Testis (tissue), 5 donors: Measurements from ENCODE around the gene DLX5.

DNA sequence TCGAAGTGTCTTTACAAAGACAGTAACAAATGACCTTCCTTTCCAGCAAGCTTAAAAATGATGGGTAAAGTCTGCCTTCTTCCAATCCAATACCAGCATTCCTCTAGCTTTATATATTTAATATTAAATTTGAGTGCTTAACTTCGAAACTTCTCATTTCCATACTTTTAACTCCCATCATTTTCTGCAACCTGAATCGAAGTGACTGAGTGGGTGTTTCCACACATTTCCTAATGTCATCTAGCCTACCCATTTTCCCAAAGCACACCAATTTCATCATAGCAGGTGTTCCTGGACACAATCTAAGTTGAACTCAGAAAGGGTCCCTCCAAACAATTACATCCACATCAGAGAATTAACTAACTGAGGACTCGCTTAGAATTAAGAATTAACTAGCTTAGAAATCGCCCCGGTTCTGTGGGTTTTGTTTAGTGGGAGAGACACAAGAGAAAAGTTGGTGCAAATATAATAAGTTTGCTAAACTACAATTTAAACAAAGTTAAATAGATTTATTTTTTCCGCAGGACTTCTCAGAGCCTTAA lies 100.3 kb downstream of the SLC25A13 start:
- PRO-cap, 3 experiments, result no peak in any of the 3 experiments
- RAMPAGE, long total RNA, 2 experiments, result no peak in any of the 2 experiments
- RRBS, result no CpG with 5 or more reads among the region's 7 CpGs

GRCh38 chr7:96349497-96349987 lies 27.6 kb upstream of the SLC25A13 start:
- PRO-cap, 3 experiments, result no peak in any of the 3 experiments
- RAMPAGE, long total RNA, 2 experiments, result no peak in any of the 2 experiments
- RRBS, result no CpG with 5 or more reads among the region's 3 CpGs

- PRO-cap, 3 experiments, result no peak in any of the 3 experiments
- RAMPAGE, long total RNA, 2 experiments, result no peak in any of the 2 experiments
- RRBS, result no CpG with 5 or more reads among the region's 5 CpGs
These were observed 175.4 kb downstream of the SEM1 start for GRCh38 chr7:96534095-96534798.

DNA sequence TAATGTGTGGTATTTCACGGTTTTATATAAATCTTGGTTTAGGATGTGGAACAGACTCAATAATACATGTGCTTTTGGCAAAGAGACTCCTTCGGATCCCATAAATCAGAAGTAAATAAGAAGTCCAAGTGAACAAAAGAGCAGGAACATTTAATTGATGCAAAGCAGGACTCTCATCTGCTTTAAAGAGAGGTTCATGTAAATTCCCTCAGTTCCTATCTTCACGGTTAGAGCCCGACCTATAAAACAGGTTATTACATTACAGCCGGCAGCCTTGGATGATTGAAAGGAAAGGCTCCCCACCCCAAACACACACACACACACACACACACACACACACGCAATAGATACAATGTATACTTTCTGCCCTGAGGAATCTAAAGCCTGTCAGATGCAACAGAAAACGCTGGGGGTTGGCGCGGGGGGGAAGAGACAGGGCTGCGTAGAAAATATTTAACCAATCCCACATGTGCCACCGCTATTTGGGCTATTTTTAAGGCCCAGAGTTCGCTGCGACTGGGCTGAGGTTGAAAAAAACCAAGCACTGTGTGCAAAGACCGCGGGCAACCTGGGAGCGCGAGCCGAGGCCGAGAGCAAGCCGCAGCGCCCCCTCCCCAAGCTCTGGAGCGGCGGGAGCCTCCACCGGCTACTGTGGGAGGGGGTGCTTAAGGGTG lies 8.6 kb downstream of the DLX5 start:
- PRO-cap, 3 experiments, result no peak in any of the 3 experiments
- RAMPAGE, long total RNA, 2 experiments, result no peak in any of the 2 experiments
- RRBS, result 4% methylated on average over 1 of the region's 24 CpGs

DNA sequence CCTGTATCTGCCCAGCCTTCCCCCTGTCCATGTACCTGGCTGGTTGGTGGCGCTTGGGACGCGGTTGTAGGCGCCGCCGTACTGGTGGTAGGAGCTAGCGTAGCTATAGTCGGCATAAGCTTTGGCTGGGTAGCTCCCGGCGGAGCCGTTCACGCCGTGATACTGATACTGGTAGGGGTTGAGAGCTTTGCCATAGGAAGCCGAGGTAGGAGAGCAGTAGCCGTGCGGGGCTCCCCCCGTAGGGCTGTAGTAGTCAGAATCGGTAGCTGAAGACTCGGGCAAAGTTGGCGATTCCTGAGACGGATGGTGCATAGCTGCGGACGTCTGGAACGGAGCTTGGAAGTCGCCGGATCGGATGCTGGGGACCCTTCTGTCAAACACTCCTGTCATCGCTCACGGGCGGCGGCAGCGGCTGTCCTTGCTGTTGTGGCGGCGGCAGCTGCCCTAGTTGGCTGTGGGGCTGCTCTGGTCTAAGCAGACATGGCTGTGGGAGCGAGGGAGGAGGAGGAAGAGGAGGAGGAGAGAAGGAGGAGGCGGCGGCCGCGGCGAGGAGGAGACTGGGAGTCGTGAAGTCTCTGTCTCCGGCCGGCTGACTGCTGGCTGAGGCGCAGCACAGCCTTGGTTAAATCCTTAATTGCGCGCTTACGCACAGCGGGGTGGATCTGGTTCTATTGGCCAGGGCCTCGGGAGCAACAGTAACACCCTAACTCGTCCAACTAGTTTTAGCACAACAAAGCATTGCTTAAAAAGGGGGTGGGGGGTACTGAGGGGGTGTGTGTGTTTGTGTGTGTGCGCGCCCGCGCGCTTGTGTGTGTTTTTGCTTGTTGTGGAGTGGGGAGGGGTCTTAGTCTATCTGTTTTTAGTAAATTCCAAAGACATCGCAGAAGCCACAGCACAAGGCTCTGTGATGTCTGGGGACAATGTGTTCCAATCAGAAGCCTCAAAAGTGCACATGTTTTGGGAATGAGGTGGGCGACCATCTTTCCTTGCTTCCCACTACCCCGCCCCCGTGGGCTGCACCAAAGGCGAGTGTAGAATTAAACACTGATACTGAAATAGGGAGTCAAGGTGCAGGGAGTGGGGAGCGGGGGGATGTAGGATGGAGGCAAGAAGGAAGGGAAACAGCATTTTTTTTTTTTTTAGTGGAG lies at the start of gene DLX5:
Gene DLX5 (minus strand): TSS at position 598 of the 1,148 bp plus-strand sequence.
- PRO-cap, 3 experiments, result peak in 3 of 3 experiments; most common minus-strand start position 454 of the sequence (in 3)
- RAMPAGE, long total RNA, 2 experiments, result start-site peak on the minus strand in 2 of 2 experiments, centred at positions 399 to 514 of the sequence, 14 to 19 reads per replicate
- RRBS, result no CpG with 5 or more reads among the region's 61 CpGs

DNA sequence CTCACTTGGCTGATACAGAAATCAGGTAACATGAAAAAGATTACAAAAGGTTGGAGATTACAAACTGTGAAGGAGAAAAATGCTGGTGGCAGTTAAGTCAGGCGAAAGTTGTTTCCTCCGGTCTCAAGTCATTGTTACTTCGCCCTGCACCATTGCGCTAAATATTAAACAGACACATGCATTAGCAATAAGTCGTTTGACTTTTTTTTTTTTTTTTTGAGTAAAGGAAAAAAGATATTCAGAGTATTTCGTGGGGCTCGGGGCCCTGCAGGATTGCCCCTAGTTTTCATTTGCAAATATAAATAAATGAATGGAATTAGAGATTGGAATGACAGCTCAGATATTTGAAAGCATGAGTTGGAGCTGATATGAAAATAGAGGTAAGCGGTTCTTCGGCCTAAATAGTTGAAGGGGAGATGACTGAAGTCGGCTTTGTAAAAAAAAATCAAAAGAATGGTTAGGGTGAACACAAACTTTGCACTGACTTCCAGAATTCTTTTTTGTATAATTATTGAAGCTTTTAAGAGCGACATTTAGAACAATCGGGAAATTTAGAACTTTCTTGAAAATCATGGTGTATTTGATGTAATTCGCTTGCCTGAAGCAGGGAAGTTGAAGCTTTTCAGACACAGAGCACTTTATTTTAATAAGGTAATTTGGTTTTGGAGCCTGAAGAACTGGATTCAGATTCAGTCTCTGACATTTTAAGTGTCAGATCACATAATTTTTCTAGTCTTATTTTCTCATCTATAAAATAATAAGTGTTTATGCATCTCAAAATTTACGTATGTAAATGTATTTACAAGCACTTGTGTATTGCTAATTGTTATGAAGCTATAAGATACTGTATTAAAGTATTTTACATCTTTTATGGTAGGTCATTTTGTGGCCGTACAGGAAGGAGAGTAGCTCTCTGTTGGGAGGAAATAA lies 1.1 kb downstream of the SDHAF3 start:
- PRO-cap, 3 experiments, result no peak in any of the 3 experiments
- RAMPAGE, long total RNA, 2 experiments, result no peak in any of the 2 experiments
- RRBS, result no CpG with 5 or more reads among the region's 15 CpGs

- PRO-cap, 3 experiments, result peak in 3 of 3 experiments; most common minus-strand start chr7:97450898 (in 3)
- RAMPAGE, long total RNA, 2 experiments, result no peak in any of the 2 experiments
- RRBS, result no CpG with 5 or more reads among the region's 7 CpGs
These were observed 281.1 kb upstream of the TAC1 start for GRCh38 chr7:97450742-97451133.

GRCh38 chr7:98137622-98138131 lies 31.0 kb downstream of the LMTK2 start:
- PRO-cap, 3 experiments, result no peak in any of the 3 experiments
- RAMPAGE, long total RNA, 2 experiments, result no peak in any of the 2 experiments
- RRBS, result no CpG with 5 or more reads among the region's 5 CpGs

DNA sequence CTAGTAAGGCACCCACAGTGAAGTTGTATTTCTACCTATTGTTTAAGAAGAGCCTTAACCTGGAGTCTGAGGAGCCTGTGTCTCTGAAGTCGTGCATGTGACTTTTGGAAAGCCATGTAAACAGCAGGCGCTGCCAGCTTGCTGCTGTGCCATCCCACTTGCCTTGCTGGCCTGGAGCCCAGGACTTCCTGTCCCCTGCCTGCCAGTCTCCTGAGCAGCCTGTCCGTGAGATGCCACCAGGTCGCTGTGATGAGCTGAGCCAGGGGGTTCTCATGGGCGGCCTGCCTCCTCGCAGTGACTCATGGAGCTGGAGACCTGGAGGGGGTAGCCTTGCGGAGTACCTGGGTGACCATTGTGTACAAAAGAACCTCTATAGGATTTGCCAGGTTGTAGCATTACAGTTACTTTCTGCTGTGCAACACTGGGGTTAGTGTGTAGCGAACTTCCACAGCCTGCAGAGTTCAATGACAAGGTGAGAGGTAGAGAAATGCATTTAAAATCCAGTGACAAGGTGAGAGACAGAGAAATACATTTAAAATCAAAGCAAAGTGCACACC lies 36.8 kb upstream of the BHLHA15 start:
- PRO-cap, 3 experiments, result no peak in any of the 3 experiments
- RAMPAGE, long total RNA, 2 experiments, result no peak in any of the 2 experiments
- RRBS, result no CpG with 5 or more reads among the region's 8 CpGs

- PRO-cap, 3 experiments, result no peak in any of the 3 experiments
- RAMPAGE, long total RNA, 2 experiments, result no peak in any of the 2 experiments
- RRBS, result 89% methylated on average over 6 of the region's 60 CpGs
These were observed 1.5 kb downstream of the BHLHA15 start for GRCh38 chr7:98212354-98213519.

DNA sequence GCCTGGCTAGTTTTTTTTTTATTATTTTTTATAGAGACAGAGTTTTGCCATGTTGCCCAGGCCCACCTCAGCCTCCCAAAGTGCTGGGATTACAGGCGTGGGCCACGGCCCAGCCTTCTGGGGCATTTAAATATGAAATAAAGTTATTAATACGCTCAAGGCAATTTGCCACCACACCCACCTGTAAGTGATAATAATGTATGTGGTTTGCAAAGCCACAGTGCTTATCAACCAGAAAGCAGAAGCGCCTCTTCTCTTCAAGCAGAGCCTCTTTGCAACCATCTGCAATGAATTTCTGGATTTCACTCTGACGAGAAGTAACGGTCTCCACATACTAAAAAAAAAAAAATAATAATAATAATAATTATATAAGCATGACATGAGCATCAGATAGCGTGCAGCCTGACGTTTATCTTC lies 33.8 kb downstream of the BRI3 start:
- PRO-cap, 3 experiments, result no peak in any of the 3 experiments
- RAMPAGE, long total RNA, 2 experiments, result no peak in any of the 2 experiments
- RRBS, result no CpG with 5 or more reads among the region's 8 CpGs

GRCh38 chr7:98357643-98357923 lies 43.3 kb downstream of the BAIAP2L1 start:
- PRO-cap, 3 experiments, result no peak in any of the 3 experiments
- RAMPAGE, long total RNA, 2 experiments, result no peak in any of the 2 experiments
- RRBS, result no CpG with 5 or more reads among the region's 5 CpGs

DNA sequence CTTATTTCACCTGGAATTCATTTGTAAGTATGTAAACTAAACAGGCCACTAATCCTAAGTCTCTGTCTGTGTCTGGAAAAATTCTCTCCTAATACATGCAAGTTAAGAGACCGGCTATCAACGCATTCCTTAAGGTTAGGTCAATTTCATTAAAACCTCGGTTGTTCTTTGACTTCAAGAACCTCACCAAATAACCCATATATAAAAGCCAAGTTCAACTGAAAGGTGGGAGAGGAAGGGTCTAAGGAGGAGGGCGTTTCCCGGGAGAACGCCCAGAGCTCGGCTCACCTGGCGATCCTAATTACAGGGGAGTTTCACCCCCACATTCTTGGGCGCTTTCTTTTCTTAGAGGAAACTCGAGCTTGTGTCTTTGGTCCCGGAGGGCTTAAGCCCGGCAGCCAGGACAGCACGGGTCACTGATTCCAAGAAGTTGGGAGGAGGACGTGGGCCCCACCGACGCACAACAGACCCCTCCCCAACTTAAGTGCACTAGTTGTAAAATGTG lies 1.1 kb downstream of the BAIAP2L1 start:
- PRO-cap, 3 experiments, result no peak in any of the 3 experiments
- RAMPAGE, long total RNA, 2 experiments, result no peak in any of the 2 experiments
- RRBS, result 16% methylated on average over 6 of the region's 16 CpGs

- PRO-cap, 3 experiments, result no peak in any of the 3 experiments
- RAMPAGE, long total RNA, 2 experiments, result no peak in any of the 2 experiments
- RRBS, result no CpG with 5 or more reads among the region's 7 CpGs
These were observed 102.4 kb upstream of the NPTX2 start for GRCh38 chr7:98514569-98515162.

GRCh38 chr7:98556227-98556600 lies 60.9 kb upstream of the NPTX2 start:
- PRO-cap, 3 experiments, result no peak in any of the 3 experiments
- RAMPAGE, long total RNA, 2 experiments, result no peak in any of the 2 experiments
- RRBS, result no CpG with 5 or more reads among the region's 8 CpGs

GRCh38 chr7:98619457-98620251 lies 2.6 kb downstream of the NPTX2 start:
- PRO-cap, 3 experiments, result peak in 3 of 3 experiments; most common minus-strand start chr7:98619892 (in 3)
- RAMPAGE, long total RNA, 2 experiments, result no peak in any of the 2 experiments
- RRBS, result 21% methylated on average over 9 of the region's 26 CpGs

DNA sequence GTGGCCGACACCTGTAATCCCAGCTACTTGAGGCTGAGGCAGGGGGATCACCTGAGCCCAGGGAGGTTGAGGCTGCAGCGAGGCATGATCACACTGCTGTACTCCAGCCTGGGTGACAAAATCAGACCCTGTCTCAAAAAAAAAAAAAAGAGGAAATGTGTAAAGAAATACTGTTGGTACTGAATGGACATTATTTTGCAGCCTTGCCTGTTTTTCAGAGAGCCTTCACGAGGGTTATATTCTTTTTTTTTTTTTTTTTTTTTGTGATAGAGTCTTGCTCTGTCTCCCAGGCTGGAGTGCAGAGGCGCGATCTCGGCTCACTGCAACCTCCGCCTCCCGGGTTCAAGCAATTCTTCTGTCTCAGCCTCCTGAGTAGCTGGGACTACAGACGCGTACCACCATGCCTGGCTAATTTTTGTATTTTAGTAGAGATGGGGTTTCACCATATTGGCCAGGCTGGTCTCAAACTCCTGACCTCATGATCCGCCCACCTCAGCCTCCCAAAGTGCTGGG lies 39.7 kb downstream of the TRRAP start:
- PRO-cap, 3 experiments, result no peak in any of the 3 experiments
- RAMPAGE, long total RNA, 2 experiments, result no peak in any of the 2 experiments
- RRBS, result no CpG with 5 or more reads among the region's 11 CpGs

DNA sequence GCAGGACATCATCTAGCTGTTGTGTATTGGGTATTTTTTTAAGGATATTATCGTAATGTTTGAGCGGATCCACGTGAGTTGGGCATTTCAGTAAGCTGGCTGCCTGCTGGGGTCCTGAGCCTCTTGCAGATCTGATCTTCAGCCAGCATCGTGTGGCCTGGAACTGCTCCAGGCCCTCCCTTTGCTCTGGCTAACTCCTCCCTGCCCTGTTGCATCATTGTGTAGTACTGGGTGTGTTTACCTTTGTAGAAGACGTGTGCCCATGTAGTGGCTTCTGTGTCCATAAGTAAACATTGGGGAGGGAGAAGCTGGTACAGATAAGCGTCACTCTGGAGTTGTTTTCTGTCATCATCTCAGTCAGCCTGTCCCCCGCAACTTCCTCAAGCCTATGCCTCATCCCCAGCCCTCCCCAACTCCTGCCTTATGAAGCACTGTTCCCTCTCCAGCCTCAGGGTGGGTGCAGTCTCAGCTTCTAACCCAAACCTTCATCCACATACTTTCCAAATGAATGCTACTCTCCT lies 44.4 kb downstream of the TRRAP start:
- PRO-cap, 3 experiments, result no peak in any of the 3 experiments
- RAMPAGE, long total RNA, 2 experiments, result no peak in any of the 2 experiments
- RRBS, result no CpG with 5 or more reads among the region's 7 CpGs

GRCh38 chr7:99105723-99106276 lies 38.1 kb downstream of the SMURF1 start:
- PRO-cap, 3 experiments, result no peak in any of the 3 experiments
- RAMPAGE, long total RNA, 2 experiments, result no peak in any of the 2 experiments
- RRBS, result no CpG with 5 or more reads among the region's 3 CpGs

- PRO-cap, 3 experiments, result peak in 3 of 3 experiments; most common plus-strand start chr7:99141961 (in 2); most common minus-strand start chr7:99141885 (in 3)
- RAMPAGE, long total RNA, 2 experiments, result no peak in any of the 2 experiments
- RRBS, result no CpG with 5 or more reads among the region's 30 CpGs
These were observed 1.9 kb downstream of the SMURF1 start for GRCh38 chr7:99141652-99142849.